Cardiac atrium fibroblast (primary cell): ENCODE results near the genes PCDH11Y, UTY, RPS4Y2, CDY1B and DAZ4.

DNA sequence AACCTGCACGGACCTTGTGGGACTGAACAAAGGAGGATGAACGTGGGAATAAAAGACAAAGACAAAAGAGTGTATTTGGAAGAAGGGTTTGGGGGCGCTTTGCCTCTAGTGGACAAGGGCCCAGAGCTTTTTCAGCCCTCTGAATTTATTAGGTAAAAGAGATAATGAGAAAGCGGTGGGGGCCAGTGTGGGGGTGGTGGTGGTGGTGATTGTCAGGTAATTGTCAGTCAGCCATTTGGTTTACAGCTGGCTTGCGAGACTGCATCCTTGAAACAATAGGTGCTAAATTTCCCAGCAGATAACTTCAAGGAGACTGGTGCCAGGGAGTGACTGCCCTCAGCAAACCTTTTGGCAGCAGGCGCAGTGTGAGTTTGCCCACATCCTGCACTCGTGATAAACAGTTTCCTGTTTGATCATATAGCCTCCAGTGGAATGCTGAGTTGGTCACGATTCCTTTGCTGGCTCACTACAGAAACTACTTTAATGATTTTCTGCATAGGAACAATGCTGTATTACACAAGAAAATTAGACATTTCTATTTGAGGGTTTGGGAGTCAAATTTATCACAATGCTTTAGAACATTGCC lies 45.9 kb downstream of the RPS4Y1 start:
- RAMPAGE, long total RNA, result no peak

- RAMPAGE, long total RNA, result no peak
These were observed at the start of gene PCDH11Y for GRCh38 chrY:5000001-5000440. Gene PCDH11Y, plus strand, starts transcription at chrY:5000296.

GRCh38 chrY:7272498-7273263 lies 361.1 kb upstream of the AMELY start:
- RAMPAGE, long total RNA, result no peak

DNA sequence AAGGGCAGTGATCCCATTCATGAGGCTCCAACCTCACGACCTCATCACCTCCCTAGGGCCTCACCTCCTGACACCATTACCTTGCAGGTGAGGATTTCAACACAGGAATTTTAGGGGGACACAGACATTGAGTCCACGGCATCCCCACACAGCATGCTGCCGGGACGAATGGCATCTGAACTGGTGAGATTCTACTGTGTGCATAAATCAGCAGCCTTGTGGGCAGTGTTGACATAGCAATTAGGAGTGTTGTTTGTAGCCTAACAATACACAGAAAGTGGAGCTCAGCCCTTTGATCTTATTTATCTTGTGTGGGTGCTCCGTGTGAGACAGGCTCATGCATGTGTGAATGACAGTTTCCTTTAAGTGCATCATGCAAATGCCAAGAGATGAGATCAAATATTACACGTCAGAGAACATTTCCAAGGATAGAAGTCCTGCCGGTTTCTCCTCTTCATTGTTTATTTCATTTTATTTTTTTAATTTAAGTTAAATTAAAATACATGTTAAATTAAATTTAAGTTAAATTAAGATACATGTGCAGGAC lies 368.8 kb upstream of the AMELY start:
- RAMPAGE, long total RNA, result no peak

DNA sequence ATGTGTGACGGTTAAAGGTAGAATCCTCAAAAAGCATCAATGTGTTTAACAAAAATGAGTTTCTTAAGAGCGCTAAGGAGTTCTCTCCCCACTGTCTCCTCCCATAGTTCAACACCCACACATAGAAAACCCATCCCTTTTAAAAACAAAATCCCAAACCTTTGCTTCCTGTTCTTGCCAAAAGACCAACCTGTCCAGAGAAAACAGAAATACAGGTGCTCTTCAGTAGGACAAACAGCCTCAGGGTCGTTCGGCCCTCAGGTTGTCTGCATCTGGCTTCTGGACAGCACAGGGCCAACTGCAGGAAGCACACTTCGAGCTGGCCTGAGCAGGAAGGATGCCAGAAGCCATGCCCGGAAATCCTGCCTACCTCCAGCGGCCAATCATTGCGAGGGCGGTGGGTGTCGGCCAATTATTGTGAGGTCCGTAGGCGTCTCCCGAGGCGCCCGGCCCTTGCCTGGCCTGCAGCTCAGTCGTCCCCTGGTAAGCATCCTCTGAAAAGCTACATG lies 507.3 kb downstream of the TSPY10 start:
- RAMPAGE, long total RNA, result no peak

DNA sequence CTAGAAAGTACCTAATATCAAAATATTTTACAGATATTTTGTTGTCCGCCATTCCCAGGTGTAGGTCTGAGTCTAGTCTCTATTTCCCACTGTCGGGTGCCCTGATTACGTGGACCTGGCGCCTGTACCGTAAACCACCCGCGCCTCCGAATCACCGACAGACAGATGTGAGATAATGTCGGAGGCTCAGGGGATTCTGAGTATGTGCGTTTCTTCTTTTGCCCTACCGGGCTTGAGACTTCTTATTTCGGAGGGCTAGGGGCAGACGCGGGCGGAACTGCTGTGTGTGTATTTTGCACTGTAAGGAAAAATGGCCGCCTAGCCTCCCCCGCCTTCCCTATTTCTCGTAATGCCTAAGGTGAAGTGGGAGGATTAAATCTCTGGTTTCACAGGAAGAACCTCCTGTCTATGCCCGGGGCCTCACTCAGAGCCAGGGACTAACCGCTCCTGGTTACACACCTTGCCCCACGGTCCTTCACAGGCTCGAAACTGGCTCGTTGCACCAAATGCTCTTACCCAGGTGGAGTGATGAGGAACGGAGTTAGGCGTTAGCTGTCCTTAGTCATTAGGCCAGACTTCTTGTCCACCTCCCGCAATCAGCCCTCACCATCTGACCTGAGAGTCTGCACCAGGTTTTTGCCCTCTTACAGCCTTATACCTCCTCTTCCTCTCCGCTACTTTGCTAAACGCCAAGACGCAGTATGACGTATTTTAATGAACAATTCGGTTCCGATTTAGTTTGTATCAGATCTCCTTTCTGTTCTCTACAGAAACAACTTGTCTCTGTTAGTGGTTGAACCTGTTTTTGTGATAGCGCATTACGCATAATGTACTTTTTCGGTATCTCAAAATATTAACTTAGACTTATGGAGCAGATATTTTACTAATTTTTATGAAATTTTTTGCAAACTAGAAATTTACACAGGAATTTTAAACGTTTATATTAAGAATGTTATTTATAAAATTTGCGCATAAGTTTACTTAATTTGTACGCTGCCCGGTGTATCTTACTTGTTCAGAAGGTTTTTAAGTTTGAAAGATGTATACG lies 37.9 kb upstream of the USP9Y start:
- RAMPAGE, long total RNA, result no peak

DNA sequence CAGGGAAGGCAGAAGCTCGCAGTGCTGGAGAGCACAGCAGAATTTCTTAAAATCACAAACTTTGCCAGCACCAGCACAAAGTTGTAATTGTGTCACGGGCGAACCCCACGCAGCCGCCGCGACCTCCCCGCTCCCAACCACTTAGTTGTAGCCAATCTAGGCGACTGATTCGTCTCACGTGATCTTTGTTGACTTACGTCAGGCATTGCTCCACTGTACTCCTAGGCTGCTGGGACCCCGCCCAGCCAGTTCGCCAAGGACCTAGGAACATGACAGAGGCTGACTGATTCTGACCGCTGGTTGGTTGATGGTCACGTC lies at the start of gene UTY:
Gene UTY (minus strand): TSS at position 166 of the 318 bp plus-strand sequence.
- RAMPAGE, long total RNA, result start-site peak on the minus strand centred at position 107 of the sequence, 27 bp wide, 35 and 16 reads in 2 replicates

GRCh38 chrY:19040518-19041123 lies 267.1 kb upstream of the HSFY2 start:
- RAMPAGE, long total RNA, result no peak

DNA sequence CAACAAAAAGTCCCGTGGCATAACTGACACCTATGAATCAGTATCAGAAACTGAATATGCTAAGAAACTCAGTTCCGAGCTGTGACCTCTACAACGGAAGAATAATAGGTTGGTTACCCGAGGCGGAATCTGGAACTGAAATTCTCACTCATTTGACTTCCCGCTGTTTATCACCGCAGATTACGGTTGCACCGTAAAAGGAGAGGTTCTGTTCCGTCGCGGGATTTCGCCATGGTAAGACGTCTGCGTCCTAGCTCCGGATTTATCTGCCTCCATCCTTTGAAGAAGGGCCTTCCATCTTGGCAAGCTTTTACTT lies at the start of gene RPS4Y2:
Gene RPS4Y2 (plus strand): TSS at position 176 of the 316 bp plus-strand sequence.
- RAMPAGE, long total RNA, result no peak

DNA sequence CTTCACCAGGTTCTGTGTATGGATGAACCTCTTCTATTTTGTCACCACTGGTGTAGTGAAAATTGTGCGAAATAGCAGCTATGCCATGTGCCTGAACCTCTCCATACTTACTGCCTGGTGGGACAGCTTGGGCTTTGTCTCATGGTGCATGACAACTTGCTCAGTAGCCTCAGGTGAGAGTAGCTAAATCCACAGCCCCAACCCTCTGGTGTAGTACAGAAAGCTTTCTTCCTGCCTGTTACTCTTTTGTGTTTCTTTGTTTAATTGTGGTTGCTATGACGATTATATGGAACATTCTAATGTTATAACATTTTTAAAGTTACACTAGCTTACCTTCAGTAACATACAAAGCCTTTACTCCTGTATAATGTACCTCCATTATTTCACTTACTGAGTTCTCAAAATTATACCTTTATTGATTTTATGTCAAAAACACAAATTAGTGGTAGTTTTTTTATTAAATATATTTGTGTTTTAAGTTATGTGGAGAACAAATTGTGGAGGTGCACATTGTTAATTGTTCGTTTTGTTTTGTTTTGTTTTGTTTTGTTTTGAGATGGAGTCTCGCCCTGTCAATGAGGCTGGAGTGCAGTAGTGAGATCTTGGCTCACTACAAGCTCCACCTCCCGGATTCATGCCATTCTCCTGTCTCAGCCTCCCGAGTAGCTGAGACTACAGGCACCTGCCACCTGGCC lies at the start of gene CDY1B:
Gene CDY1B (minus strand): TSS at position 245 of the 695 bp plus-strand sequence.
- RAMPAGE, long total RNA, result no peak

DNA sequence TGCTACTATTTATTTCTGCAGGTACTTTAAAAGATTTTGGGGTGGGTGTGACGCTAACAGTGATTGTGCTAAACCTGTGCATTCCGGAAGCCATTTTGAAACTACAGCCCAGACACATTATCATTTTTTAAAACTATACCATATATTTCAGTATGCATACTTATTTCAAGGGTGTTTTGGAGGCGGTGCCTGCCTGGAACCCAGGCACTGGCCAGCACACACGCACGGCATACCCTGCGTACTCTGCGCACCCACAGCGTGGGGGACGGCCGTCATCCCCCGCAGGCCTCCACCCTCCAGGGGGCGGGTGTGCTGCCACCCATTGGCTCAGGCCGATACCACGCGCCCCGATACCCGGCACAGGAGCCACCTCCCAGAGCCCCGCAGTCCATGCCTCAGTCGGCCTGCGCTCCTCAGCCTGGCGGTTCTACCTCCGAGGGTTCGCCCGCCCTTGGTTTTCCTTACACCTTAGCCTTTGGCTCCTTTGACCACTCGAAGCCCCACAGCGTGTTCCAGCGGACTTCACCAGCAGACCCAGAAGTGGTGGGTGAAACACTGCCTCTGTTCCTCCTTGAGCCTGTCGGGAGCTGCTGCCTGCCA lies at the start of gene DAZ4:
Gene DAZ4 (plus strand): TSS at position 398 of the 600 bp plus-strand sequence.
- RAMPAGE, long total RNA, result no peak